ENCODE measurements around the genes COQ2 and GPAT3.

DNA sequence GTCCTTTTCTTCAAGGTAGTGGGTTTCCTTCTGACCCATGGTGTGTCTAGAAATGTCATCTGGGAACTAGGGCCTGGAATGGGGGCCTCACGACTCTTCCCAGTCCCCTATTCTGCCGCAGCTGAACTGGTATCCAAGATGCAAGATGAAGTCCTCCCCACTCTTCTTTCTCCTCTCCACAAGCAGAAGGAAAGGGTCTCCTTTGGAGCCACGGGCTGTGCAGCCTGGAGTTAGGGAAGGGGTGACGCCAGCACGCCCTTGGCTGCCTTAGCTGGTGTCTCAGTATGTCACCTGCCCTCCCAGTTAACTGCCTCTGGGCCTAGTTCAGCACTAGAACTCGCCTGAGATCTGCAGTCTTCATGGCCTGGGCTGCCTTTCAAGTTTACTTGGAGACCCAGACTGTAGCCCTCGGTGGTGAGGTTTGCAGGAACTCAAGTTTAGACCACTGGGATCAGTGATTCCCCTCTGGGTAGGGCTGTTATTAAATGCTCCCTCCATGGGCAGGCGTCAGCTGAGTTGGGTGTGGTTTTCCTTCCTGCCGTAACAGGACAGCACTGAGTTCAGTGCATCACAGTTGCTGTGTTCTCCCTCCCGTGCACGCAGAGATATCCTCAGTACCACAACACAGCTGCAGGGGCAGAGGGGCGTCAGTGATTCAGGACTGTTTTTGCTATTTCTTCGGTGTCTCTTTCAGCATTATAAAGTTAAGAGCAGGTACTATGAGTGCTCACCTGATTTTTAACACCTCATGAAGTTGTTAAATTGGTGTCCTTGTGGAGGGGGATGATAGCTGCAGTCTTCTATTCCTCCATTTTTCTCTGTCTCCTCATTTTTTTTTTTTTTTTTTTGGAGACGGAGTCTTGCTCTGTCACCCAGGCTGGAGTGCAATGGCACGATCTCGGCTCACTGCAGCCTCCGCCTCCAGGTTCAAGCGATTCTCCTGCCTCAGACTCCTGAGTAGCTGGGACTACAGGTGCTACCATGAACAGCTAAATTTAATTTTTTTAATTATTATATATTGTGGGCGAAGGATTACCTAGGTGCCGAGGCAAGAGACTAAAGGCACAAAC, 30.5 kb downstream of the PLAC8 start:
- RRBS, result no CpG with 5 or more reads among the region's 20 CpGs

- RRBS, result no CpG with 5 or more reads among the region's 4 CpGs
Observed at GRCh38 chr4:83248587-83248892, 36.1 kb downstream of the COQ2 start.

DNA sequence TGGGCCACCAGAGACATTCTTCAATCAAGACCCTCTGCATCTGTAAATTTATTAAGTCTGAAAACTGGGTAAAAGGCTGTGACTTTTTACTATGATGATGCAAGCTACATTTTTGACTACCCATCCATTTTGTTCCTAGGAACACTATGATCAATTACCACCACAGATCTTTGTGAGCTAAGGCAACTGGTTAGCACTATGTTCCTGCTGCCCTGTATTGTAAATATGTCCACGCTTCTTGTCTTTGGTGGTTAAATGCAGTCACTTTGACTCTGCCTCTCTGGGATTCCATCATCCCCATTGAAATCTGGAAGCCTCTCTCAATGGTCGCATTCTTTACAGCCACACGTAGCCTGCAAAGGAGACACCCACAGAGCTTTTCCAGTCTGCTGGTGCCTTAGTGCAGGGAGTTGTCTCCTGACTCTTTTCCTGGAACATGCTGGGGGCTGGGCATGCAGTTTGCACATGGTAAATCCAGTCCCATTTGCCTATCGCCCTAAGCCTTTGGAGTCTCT, 34.0 kb downstream of the COQ2 start:
- RRBS, result no CpG with 5 or more reads among the region's 4 CpGs

GRCh38 chr4:83284050-83284966, at the start of gene COQ2:
Gene COQ2 (minus strand): TSS chr4:83284798.
- RRBS, result 1% methylated on average over 17 of the region's 78 CpGs

- RRBS, result 0% methylated on average over 6 of the region's 65 CpGs
Observed at GRCh38 chr4:83535918-83536676, at the start of gene GPAT3. Gene GPAT3 (plus strand): TSS chr4:83536108.

- RRBS, result no CpG with 5 or more reads among the region's 31 CpGs
Observed at GRCh38 chr4:84298545-84299513, 200.3 kb downstream of the NKX6-1 start.

DNA sequence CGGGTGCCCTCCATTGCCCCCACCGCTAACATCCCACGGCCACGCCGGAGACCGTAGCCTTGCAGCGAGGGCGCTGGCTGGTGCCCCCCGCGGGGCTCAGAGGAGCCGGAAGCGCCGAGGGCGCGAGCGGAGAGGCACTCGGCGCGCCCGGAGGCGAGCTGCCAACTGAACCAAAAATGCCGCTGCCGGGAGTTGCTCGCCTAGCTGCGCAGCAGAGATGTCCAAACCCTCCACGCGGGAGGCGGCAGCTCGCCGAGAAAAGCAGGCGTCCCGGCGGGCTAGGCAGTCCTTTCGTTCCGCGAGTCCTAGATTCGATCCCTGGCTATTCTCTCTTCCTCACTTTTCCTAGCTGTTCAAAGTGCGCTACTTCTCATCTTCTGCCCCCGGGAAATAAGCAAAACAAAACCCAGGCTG, 888 bp downstream of the NKX6-1 start:
- RRBS, result 2% methylated on average over 28 of the region's 39 CpGs

DNA sequence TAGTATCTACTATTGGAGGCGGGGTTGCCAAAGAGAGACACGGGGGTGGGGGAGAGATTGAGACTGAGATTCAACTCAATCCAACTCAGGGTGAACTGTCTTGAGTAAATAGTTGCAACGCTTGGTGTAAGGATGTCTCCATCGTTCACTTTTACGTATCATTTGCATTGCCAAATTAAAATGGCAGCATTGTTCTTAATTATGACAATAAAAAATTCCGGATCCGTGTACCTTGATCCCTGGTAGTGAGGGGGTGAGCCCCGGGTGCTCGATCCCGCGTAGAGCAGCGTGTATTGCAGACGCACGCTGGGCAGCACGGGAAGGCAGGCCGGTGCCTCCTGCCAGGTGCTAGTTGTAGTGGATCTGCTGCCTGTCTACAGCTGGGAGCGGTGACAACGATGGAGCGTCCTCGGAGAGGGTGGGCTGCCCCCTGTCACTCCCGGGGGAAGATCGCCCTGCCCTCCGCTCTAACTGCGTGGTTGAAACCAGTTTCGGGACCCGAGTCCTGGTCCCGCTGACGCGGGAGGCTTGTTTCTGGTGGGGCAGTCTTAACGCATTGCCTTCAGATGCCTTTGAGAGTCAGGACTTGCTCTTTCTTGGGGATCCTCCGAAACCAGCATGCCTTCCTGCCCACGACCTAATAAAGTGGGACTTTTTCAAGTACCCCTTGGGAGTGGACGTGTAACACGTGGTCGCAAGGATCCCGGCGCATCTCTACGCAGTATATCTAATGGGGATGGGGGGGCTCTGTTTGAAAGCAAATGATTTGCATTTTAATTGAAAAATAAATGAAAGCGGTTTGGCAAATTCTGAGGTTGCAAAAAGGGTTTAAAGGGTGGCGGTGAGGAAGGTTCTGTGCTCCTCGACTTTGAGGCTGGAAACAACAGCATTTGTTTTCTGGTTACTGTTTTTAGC, 2.7 kb upstream of the NKX6-1 start:
- RRBS, result 6% methylated on average over 11 of the region's 41 CpGs

- RRBS, result no CpG with 5 or more reads among the region's 9 CpGs
Observed at GRCh38 chr4:84683844-84684155, 100.9 kb downstream of the CDS1 start.

GRCh38 chr4:84736942-84737583, 154.1 kb downstream of the CDS1 start:
- RRBS, result no CpG with 5 or more reads among the region's 4 CpGs

DNA sequence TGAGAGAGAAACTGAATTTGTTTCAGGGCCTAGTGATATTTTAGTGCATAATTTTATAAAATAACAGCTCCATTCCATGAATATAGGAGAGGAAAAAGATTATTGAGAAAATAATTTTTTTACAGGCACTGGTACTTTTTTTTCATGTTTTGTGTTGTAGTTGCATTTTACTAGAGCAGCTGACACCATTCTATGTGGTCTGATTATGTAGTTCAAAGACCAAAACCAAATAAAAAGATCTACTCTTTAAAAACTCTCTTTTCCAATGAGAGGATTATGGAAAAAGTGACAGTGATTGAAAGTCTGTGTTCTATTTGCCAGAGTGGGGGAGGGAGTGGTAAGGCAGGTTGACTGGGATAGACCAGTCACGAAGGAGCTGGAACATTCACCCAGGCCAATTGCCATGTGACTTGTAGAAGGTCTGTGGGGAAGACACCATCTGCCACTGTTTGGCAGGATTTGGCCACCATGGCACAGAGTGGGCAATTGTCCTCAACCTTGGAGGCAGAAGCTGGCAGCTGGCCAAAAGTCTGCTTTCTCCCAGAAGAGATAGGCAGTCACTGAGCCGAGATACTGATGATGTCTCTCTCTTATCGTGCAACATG, 266.8 kb downstream of the ARHGAP24 start:
- RRBS, result no CpG with 5 or more reads among the region's 3 CpGs

DNA sequence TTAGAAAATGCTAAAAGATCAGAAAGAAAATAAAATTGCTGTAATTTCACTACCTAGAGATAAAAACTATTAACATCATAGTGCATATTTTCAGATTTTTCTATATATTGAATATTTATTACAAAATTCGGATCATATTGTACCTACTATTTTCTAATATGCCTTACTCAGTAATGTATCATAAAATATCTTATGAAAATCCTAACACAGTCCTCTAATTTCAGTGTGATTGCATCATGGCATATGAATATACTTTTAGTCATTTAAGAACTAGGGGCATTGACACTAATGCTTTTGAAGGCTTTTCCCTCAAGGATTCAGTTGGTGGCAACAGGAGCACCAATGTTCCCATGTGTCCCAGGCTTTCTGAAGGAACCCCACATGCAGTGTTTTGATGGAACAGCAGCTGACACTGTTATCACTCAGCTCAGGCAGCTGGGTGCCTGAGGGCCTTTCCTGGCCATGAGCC, 348.2 kb downstream of the ARHGAP24 start:
- RRBS, result no CpG with 5 or more reads among the region's 1 CpG

DNA sequence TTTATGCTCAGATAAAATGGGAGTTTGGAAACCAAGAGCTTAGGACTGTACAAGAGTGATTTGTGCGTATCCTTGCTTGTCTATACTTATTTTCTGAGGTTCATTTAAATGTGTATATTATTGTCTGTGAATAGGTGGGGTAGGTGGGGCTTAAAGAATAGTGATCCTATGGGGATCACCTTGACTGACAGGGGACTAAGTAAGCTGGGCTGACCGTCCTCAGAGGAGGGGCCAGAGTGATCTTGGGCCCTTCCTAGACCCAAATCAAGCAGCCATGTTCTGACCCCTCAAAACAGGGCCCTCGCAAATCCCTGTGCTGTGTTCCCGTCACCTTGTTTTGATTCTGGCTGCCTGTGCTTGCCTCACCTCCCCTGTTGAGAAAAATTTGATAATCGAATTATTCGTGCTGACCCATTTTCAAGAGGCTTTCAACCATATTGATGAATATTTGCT, 428.7 kb downstream of the MAPK10 start:
- RRBS, result no CpG with 5 or more reads among the region's 6 CpGs

DNA sequence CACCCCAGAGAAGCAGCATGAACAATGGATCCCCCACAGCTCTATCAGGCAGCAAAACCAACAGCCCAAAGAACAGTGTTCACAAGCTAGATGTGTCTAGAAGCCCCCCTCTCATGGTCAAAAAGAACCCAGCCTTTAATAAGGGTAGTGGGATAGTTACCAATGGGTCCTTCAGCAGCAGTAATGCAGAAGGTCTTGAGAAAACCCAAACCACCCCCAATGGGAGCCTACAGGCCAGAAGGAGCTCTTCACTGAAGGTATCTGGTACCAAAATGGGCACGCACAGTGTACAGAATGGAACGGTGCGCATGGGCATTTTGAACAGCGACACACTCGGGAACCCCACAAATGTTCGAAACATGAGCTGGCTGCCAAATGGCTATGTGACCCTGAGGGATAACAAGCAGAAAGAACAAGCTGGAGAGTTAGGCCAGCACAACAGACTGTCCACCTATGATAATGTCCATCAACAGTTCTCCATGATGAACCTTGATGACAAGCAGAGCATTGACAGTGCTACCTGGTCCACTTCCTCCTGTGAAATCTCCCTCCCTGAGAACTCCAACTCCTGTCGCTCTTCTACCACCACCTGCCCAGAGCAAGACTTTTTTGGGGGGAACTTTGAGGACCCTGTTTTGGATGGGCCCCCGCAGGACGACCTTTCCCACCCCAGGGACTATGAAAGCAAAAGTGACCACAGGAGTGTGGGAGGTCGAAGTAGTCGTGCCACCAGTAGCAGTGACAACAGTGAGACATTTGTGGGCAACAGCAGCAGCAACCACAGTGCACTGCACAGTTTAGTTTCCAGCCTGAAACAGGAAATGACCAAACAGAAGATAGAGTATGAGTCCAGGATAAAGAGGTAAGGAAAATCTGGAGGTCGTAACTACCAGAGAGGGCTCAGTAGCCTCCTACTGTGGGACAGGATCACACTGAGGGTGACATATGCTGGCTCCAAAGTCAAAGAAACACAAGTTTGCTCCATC, 364.8 kb downstream of the MAPK10 start:
- RRBS, result no CpG with 5 or more reads among the region's 12 CpGs

DNA sequence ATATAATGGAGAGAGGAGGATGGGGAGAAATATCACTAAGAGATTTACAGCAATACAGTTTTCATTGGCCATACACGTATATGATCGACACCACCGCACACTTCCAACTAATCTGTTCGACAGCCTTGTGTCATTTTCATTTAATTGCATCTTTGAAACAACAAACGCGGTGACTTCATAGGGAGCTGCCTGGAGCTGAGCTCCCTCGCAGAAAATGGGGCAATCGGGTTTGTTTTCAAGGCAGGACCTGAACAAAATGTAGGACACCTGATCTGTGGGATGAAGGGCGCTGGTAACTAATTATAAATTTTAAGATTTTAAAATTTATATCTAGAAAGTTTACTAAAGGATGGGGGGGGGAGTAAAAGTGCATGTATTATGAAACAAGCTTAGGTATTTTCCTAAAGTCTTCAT, 1.4 kb downstream of the PTPN13 start:
- RRBS, result no CpG with 5 or more reads among the region's 9 CpGs

GRCh38 chr4:86936046-86936551, 1.3 kb downstream of the AFF1 start:
- RRBS, result 0% methylated on average over 2 of the region's 18 CpGs

- RRBS, result no CpG with 5 or more reads among the region's 9 CpGs
Observed at GRCh38 chr4:87116989-87117727, 103.3 kb downstream of the KLHL8 start.

GRCh38 chr4:87120347-87121230, 99.8 kb downstream of the KLHL8 start:
- RRBS, result no CpG with 5 or more reads among the region's 18 CpGs

DNA sequence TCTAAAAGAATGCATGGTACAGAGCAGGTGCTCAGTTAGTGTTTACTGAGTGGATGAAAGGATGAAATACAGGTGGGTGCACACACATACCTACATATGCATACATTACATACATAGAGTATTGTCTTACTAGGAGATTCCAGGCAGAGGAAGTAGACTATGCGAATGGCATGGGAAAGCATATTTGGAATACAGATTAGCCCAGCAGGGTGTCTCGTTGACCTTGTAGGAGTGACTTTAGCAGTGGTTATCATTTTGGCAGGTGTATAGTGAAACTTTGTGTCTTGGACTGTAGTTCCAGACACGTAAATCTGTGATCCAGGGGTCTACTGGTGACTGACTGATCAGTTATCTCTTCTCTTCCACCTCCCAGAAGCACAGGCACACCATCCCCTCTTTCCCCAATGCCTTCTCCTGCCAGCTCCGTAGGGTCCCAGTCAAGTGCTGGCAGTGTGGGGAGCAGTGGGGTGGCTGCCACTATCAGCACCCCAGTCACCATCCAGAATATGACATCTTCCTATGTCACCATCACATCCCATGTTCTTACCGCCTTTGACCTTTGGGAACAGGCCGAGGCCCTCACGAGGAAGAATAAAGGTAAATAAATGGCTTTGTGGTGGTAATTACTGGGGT, 86.2 kb downstream of the KLHL8 start:
- RRBS, result no CpG with 5 or more reads among the region's 7 CpGs

All from renal cortical epithelial cell (primary cell).